Measurements from ENCODE around the genes KMT5C and NLRP11.

GRCh38 chr19:55156175-55157331, 979 bp downstream of the TNNI3 start:
- RRBS, result no CpG with 5 or more reads among the region's 68 CpGs

- RRBS, result 85% methylated on average over 3 of the region's 11 CpGs
Observed at GRCh38 chr19:55222997-55223662, 5.4 kb downstream of the TMEM86B start.

DNA sequence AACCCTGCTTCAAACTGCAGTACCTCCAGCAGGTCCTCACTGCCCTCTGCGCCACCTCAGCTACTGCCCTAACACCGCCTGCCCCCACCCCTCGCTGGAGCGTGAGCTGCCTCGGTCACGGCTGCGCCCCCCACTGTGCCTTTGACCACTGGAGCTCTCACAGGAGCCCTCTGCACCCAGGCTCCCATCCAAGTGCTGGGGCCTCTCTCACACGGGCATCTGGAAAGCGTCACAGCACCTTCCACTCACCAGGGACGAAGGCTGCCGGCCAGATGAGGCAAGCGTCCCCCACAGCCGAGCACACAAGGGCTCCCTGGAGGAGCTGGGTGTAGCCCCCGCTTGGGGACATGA, 646 bp downstream of the TMEM86B start:
- RRBS, result no CpG with 5 or more reads among the region's 14 CpGs

GRCh38 chr19:55322177-55323070, 2.7 kb downstream of the TMEM150B start:
- RRBS, result no CpG with 5 or more reads among the region's 13 CpGs

- RRBS, result no CpG with 5 or more reads among the region's 80 CpGs
Observed at GRCh38 chr19:55339033-55340018, at the start of gene KMT5C. TSS of gene KMT5C (plus strand) at chr19:55339876.

DNA sequence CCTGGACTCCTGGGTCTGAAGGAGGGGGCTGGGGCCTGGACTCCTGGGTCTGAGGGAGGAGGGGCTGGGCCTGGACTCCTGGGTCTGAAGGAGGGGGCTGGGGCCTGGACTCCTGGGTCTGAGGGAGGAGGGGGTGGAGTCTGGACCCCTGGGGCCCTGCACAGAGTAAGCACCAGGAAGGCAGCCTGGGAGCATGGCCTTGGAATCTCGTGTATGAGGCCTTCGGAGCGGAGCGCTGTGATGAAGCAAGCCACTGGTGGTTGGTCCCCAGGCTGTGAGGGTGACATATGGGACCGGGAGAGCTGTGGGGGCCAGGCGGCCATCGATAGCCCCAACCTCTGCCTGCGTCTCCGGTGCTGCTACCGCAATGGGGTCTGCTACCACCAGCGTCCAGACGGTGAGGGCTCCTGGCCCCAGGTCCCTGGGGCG, 710 bp downstream of the TMEM190 start:
- RRBS, result 27% methylated on average over 5 of the region's 13 CpGs

GRCh38 chr19:55386159-55387008, 652 bp downstream of the RPL28 start:
- RRBS, result 1% methylated on average over 8 of the region's 54 CpGs

DNA sequence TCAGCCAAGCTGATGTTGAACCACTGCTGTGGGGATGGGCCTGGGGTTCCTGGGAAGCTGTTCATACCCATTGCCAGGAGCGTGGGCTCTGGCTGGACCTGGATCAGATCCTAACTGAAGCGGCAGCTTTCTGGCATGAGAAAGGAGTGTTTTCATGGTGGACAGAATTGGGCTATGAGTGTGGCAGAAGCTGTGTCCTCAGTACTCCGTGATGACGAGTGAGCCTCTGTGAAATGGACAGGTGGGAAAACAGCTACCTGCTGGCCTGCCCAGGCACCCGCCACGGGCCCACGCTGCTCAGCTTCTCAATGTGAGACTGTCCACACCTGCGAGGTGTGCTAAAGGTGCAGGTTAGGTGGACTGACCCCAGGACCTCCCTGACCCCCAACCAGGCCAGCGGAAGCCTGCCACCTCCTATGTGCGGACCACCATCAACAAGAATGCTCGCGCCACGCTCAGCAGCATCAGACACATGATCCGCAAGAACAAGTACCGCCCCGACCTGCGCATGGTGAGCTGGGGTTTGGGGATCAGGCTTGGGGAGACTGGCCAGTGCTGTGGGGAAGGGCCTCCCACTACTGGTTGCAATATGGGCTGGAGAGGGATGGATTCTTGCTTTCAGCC, 1.9 kb downstream of the RPL28 start:
- RRBS, result no CpG with 5 or more reads among the region's 17 CpGs

DNA sequence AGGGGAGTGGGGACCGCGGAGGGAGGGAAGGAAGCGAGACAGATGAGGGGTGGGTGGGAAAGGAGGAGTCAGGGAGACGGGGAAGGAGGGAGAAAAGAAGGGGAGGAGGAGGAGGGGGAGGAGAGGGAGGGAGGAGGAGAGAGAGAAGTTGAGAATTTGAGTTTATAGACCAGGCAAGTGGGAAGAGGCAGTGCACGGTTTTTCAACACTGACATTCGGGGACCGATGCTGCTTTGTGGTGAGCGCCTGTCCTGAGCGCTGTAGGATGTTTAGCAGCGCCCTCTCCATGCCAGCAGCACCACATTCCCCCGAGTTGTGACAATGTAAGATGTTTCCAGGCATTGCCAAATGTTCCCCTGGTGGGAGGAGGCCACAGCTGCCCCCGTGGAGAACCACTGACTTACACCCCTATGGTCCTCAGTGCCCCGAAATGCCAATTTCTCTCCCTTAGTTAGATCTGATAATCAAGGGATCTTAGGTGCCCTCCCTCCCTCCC, 311 bp upstream of the SHISA7 start:
- RRBS, result no CpG with 5 or more reads among the region's 13 CpGs

- RRBS, result no CpG with 5 or more reads among the region's 6 CpGs
Observed at GRCh38 chr19:55496999-55497441, 8.8 kb downstream of the SSC5D start.

GRCh38 chr19:55544585-55545418, 541 bp downstream of the SBK3 start:
- RRBS, result no CpG with 5 or more reads among the region's 25 CpGs

DNA sequence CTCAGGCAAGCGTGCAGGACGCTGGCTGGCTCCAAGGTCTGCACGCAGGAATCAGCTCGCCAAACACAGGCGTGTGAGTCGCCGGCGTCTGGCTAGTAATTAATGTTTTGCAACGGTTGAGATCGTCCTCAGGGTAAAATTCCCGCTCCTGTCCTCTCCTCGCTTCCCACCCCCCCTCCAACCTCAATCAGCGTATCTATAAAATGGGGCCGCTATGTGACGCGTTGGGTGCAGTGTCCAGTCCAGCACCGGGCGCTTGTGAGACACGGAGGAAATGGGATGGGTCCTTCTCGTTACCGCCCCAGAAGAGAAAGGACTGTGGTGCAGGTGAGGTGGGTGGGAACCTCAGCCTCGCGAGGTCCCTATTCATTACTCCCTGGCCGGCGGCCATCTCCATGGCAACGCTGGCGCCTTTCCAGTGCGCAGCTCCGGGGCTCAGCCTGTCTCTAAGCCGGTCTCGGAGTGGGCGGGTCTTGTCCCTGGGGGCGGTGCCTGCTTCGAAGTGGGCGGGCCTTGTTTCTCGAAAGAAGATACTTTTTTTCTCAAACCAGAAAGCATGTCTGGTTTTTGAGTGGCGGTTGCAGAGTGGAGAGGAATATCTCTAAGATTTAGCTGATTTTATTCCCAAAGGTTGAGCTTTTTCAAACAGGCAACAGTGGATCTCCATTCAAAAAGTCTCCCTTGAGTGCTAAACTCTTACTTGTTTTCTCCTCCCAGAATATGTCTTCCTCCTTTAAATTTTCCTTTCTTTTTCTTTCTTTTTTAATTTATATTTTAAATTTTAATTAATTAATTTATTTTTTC, 6.6 kb upstream of the ZNF579 start:
- RRBS, result 3% methylated on average over 8 of the region's 37 CpGs

DNA sequence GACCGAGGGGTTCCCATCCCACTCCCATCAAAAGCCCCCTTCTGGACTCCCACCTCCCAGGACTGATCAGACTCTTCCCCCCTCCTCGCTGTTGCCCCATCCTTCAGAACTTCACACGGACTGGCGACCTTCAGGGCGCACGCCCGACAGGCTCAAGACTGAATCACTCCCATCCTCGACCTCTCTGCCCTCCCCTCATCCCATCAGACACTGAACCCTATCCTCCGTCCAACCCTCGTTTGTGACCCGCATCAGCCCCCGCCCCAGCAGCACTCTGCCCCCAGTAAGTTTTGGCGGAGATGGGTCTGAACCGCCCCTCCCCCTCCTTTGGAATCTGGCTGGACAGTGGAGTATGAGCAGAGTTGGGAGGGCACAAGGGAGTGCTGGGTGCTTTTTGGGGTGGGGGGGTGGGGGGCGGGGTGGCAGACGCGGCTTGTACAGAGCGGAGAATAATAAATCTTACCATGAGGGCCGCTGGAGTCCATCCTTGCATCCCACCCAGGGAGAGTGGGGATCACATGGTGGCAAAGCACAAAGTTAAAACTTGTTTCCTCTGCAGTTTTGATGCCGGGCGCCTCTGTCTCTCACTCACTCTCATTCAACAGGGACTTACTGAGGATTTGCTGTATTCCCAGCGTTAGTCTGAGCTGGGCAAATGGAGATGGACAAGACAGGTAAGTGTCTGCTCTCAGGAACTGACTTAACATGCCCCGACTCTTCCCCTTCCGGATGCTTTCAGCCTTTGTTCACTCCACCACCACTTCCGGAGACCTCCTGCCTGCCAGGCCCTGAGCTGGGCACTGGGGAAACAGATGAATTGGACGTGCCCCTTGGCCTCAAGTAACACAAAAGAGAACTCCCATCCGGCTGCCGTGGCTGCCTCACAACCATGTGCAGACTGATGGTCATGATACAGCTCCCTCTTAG, 7.3 kb downstream of the ZNF784 start:
- RRBS, result no CpG with 5 or more reads among the region's 28 CpGs

DNA sequence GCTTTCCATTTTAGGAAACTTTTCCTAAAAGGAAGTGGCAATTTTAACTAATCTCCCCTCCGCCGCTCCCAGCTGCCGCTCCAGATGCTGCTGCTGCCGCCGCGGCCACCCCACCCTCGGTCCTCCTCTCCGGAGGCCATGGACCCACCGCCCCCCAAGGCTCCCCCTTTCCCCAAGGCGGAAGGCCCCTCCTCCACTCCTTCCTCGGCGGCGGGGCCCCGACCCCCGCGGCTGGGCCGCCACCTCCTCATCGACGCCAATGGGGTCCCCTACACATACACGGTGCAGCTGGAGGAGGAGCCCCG, 1.1 kb upstream of the ZNF581 start:
- RRBS, result 4% methylated on average over 1 of the region's 21 CpGs

DNA sequence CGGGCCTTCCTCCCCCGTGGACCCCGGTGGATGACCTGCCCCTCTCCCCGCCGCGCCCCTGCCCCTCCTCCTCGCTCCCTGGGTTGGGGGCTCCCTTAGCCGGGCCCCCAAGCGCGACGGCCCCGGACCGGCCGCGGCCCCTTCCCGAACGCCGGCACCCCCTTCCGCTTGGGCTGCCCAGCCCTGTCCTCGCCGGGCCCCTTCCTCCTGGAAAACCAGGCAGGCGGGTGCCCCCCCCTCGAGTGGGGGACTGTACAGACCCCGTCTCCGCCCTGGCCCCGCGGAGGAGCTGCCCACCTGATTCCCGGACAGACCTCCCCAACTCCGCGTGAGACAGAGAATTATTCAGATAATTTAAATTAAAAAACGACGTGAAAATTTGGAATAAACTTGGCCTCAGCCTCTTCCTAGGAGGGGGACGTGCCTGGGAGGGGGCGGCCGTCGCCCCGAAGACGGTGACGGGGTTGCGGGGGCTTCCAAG, 2.0 kb upstream of the U2AF2 start:
- RRBS, result 51% methylated on average over 10 of the region's 40 CpGs

- RRBS, result 93% methylated on average over 2 of the region's 14 CpGs
Observed at GRCh38 chr19:55687900-55688398, 12.9 kb downstream of the EPN1 start.

- RRBS, result no CpG with 5 or more reads among the region's 8 CpGs
Observed at GRCh38 chr19:55697586-55697949, 22.5 kb downstream of the EPN1 start.

DNA sequence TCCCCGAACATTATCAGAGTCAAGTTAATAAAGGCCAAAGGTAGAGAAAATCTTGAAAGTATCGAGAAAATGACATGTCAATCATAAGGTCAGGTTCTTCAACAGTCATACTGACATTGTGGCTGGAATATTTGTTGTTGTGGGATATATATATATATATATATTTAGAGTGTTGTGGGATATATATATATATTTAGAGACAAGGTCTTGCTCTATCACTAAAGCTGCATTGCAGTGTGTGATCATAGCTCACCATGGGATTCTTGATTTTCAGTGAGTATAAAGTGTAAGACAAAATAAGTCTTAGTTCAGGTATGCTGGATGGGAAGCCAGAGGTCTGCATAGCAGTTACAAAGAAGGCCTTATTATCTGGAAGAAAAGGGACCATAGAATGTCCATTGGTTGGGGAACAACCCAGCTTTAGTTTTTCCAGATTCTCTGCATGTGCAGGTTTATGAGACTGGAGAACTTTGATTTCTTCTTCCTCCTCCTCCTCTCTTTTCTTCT, 30.7 kb downstream of the EPN1 start:
- RRBS, result no CpG with 5 or more reads among the region's 2 CpGs

GRCh38 chr19:55831781-55832207, at the start of gene NLRP11:
TSS of gene NLRP11 (minus strand) at chr19:55831999.
- RRBS, result no CpG with 5 or more reads among the region's 9 CpGs

DNA sequence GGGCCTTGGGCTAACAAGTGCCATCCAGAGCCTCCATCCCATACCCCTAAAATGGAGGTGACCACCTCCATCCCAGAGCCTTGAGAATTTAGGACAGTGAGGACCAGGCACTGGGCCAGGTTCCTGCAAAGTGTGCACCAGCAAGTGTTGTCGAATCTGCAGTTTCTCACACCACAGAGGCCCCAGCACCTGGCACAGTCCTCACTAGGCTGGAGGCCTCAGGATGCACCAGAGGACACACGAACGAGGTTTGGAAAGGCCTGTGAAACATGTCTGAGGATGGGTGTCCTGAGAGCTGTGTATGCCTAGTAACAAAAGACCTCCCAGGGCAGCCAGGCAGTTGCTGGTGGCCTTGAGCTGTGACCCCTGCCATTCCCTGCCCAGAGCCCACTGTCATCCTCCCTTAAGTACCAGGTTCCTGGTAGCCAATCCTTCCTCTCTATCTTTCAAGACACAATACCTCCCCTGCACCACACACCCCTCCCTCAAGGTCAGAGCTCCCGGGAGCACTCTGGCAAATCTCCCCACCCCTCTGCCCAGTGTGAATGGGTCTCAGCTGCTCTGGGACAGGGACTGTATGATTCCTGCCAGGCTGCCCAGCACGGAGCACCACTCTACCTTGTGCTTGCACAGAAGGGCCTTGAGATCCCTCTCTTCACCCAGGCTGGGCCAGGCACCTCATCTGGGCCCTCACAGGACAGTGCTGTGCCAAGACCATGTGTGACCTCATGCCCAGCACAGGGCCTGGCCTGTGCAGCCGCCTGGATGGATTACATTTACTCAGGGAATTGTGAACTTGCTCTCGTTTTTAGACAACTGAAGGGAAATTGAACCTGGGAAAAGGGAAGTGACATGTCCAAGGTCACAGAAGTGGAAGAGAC, 2.3 kb downstream of the ZNF787 start:
- RRBS, result no CpG with 5 or more reads among the region's 7 CpGs